Ascending aorta (tissue), 1 donor: ENCODE results near the genes DNLZ and CARD9.

GRCh38 chr9:134545594-134546268 is 95.9 kb upstream of the COL5A1 start:
- PRO-cap = bidirectional peak, plus-strand start at chr9:134546154, minus-strand start at chr9:134545872

DNA sequence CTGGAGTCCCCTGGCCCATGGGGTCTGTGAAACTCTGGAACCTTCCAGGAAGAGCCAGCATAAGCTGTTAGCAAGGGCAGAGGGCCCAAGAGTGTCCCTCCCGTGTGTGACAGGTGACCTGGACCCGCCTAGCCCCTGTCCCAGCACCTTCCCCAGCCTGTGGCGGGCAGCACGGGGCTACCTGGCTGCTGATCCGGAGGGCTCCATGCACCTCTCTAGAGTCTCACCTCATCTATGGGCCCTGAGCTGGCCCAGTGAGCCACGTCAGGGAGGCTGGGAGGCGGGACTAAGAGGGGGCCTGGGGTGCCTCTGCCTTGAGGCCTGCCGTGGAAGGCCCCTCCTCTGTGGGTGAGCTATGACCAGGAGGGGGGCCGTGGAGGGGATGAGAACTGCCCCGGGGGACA is 65.2 kb downstream of the COL5A1 start:
- PRO-cap = no peak

- PRO-cap = no peak
Measured at GRCh38 chr9:134765973-134766263, 114.7 kb upstream of the FCN2 start.

DNA sequence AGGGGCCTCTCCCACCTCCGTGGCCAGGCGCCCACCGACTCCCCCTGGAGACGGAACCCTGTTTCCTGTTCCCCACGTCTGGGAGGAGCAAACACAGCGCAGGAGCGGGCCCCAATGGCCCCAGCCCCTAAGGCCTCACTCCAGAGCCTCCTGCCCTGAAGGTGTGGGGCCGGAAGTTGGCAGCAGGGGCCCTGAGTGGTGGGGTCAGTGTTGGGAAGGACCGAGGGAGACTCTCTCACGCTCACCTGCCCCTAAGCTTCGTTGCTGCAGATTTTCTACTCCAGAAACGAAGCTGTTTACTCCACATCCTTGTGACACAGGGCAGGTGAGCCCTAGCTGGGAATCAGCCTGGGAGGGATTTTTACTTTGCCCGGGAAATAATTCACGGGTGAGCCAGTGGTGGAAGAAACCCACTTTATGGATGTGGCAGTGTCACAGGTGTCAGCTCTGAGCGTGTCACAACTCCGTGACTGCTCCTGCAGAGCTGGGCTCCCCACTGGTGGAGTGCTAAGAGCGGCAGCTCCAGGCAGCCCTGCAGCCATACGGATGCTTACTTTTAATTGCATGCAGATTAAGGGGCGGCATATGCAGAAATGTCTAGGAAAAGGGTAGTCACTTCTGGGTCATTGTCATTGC is 77.5 kb upstream of the OLFM1 start:
- PRO-cap = no peak

DNA sequence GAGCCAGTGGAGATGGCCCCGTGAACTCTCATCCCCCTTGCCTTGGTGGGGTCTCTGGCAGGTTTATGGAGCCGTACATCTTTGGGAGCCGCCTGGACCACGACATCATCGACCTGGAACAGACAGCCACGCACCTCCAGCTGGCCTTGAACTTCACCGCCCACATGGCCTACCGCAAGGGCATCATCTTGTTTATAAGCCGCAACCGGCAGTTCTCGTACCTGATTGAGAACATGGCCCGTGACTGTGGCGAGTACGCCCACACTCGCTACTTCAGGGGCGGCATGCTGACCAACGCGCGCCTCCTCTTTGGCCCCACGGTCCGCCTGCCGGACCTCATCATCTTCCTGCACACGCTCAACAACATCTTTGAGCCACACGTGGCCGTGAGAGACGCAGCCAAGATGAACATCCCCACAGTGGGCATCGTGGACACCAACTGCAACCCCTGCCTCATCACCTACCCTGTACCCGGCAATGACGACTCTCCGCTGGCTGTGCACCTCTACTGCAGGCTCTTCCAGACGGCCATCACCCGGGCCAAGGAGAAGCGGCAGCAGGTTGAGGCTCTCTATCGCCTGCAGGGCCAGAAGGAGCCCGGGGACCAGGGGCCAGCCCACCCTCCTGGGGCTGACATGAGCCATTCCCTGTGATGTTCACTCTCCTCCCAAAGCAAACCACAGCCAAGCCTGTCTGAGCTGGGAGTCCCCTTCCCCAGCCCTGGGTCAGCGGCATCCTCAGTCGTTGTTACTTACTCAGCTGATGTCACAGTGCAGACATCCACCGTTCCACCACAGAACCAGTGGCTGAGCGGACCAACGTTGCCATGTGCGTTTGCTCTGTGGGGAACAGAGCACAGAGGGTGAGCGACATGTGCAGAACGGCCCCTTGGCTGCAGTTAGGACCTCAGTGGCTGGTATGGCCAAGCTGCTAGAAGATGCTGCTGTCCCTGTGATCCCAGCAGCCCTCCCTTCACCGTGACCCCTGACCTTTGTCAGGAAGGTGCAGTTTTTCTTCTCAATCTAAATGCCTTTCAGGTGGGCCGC is 3.3 kb downstream of the MRPS2 start:
- PRO-cap = no peak

- PRO-cap = no peak
Measured at GRCh38 chr9:135822689-135823215, 84.6 kb downstream of the CAMSAP1 start.

DNA sequence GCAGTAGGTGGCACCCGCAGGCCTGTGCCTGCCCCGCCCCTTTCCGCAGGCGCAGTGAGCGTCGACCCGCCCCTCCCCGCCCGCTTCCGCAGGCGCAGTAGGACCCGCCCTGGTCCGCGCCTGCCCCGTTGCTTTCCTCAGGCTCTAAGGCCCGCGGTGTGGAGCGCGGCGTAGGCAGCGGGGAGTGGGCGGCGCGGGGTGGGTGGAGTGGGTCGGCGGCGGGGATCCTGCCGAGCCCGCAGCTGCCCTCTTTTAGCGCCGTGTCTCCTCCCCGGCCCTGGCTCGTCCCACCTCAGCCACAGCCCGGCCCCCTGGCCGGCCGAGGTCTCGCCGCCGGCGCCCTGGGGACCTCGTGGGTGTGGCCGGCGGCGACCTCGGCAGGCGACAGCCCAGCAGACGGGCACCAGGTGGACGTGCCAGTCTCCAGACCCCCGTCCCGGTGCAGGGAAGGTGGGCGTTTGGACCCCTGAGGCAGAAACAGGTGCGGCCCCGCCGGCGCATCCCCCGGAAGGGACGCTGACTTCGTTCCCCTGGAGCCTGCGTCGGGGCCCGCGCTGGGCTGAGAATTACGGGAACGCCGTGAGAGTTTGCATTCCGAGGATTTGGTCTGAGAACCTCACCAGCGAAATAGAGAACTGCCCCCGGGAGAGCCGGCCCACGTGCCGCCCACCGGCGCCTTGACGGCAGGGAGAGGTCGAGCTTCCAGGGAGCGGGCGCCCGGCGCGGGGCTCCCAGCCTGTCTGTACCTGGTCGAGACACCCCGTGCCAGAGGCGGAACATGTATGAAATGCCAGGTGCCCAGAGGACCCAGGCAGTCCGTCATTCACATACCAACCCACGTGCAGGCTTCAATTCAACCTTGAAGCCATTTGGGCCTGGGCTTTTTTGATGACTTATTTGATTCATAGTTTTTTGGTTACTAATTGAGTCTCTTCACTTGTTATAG is 633 bp upstream of the CAMSAP1 start:
- PRO-cap = bidirectional peak, plus-strand start at position 147 of the sequence, minus-strand start outside the sequence

DNA sequence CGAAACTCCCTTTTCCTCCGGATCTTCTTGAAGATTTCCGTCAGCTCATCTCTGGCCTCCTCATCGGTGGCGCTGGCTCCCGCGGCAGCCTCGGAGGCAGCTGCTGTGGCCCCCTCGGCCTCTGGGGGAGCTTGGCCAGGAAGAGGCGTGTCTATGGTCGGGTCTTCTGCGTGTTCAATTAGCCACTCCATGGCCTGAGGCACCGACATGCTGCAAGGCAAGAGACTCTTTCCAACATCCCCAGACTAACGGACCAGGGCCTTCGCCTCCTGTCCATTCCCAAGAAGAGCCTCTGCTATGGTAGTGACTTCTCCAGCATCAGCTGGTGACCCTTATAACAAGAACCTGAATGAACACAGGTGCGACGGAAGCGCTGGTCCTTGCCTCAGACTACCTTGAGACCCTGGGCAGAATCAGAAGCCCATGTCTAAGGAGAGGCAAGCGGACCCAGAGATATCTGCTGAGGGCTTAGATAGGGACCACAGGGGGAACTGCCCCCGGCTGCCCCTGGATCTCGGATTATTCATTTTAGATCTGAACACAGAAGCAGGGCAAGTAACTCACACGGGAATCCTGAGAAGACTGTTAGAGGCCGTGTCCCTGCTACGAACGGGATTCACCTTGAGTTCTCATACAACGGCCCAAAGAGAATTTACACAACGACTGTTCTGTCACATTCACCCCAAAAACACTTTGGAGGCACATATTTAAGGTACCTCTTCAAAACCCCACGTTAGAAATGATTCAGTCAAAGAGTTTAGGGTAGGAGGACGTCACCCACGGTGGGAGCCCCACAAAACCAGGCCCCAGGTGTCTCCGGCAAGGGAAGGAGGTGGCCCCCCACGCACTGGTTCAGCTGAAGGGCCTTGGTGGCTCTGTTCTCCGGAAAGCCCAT is 15.9 kb downstream of the UBAC1 start:
- PRO-cap = no peak

- PRO-cap = no peak
Measured at GRCh38 chr9:135980951-135981236, 19.7 kb upstream of the UBAC1 start.

DNA sequence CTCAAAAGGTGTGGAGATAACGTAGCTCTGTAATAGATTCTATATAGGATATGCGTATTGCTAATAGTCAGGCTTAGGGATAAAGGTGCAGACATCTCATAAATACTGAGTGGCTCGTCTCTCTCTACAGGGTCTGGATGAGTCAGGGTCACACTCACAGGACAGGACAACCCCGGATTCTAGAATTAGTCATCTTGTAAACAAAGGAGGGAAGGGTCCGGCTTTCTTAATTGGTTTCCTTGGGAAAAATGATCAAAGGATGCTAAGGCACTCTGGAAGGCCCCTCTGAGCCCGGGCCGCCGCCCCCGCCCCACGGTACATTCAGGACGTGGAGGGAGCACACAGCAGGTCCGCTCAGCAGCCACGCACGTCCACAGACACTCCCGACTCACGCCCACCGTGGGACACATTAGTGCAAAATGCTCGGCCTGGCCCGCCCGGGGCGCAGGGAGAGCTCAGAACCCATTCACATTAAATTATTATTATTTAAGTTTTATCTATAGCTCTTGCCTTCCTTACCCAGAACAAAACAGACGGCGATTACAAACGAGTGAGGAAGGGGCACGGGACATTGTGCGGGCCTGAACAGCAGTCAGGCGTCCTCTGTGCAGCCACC is 47.3 kb upstream of the UBAC1 start:
- PRO-cap = no peak

- PRO-cap = no peak
Measured at GRCh38 chr9:136023769-136024571, 62.8 kb upstream of the UBAC1 start.

- PRO-cap = no peak
Measured at GRCh38 chr9:136118036-136118743, 485 bp downstream of the TMEM250 start.

- PRO-cap = unidirectional peak, minus-strand start at chr9:136363766
Measured at GRCh38 chr9:136363539-136364272, at the start of gene DNLZ. TSS of gene DNLZ (minus strand) at chr9:136363744.

GRCh38 chr9:136373537-136374016 is at the start of gene CARD9:
TSS of gene CARD9 (minus strand) at chr9:136373669.
- PRO-cap = no peak

DNA sequence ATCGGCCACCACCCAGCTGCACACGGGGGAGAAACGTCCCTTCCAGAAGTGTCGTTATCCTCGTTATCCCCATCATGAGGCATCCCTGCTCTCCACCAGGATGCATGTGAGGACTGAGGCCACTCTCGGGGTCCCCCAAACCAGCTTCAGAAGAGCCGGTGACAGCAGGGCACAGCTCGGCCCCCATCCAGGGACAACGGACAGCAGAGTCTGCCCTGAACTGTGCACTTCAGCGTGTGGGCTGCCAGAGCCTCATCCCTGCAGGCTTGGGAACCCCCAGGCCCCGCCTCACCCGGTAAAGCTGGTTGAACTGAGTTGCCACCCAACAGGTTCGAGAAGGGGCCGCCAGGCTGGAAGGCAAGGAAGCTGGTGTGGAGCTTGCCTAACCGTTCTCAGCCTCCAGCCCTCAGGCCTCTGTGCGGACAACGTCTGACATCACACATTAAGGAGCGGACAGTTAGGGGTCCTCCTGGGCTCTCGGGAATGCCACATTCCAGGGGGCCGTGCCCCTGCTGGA is 742 bp upstream of the CARD9 start:
- PRO-cap = no peak

- PRO-cap = no peak
Measured at GRCh38 chr9:136398997-136399995, 674 bp downstream of the SNAPC4 start.

DNA sequence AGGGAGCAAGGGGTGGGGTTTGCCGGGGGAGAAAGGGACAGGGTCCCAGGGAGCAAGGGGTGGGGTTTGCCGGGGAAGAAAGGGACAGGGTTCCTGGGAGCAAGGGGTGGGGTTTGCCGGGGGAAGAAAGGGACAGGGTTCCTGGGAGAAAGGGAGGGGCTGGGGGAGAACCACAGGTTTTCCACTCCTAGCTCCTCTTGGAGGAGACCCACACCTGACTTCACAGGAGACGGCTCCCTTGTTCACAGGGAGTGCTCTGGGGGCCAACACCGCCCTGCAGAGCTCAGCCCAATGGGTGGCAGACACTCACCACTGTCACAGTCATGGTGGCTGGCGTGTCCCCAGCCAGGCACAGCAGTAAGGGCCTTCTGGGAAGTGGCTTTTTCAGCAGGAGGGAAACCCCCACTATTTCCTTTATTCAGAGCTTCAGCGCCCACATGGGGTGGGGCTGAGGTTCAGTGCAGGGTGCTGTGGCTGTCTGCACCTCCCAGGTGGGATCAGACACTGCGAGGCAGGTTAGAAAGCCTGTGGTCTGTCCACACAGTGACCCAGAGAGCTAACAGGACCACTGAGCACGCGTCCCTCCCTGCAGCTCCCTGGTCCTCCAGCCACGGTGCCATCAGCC is 3.5 kb upstream of the SNAPC4 start:
- PRO-cap = no peak

DNA sequence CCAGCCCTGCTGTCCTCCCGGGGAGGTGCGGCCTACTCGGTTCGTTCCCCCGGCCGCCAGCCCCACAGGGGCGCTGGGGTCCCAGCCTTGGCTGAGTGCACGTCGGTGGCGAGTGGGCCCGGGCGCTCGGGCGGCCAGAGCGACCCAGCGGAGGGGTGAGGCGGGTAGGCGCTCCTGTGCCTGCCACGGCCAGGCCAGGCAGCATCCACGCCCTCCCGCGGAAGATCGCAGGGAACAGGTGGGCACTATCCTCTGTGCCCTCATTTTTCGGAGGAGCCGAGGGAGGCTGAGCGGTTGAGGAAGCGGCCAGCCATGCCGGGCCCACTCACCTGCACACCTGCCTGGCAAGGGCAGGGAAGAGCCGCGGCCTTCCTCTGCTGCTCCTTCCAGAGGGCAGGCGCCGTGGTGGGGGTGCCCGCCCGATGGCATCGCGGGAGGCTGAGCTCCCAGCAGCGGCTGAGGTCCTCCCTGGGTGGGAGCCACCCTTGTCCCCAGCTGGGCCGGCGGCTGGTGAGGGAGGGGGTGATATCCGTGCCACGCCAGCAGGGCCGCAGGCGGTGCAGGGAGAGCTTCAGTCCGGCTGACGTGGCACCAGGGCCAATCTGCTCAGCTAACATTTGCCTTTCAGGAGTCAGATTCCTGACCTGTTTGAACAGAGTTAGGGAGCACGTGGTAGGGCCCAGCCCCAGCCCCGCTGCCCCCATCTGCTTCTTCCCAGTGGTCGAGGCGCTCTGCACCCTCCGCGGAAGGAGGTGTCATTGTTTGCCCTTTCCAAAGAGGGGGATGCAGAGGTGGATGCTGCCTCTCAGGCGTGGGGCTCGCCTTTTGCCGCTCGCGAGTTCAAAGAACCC is 1.5 kb upstream of the SEC16A start:
- PRO-cap = no peak

GRCh38 chr9:136485543-136486112 is 2.8 kb upstream of the SEC16A start:
- PRO-cap = no peak

DNA sequence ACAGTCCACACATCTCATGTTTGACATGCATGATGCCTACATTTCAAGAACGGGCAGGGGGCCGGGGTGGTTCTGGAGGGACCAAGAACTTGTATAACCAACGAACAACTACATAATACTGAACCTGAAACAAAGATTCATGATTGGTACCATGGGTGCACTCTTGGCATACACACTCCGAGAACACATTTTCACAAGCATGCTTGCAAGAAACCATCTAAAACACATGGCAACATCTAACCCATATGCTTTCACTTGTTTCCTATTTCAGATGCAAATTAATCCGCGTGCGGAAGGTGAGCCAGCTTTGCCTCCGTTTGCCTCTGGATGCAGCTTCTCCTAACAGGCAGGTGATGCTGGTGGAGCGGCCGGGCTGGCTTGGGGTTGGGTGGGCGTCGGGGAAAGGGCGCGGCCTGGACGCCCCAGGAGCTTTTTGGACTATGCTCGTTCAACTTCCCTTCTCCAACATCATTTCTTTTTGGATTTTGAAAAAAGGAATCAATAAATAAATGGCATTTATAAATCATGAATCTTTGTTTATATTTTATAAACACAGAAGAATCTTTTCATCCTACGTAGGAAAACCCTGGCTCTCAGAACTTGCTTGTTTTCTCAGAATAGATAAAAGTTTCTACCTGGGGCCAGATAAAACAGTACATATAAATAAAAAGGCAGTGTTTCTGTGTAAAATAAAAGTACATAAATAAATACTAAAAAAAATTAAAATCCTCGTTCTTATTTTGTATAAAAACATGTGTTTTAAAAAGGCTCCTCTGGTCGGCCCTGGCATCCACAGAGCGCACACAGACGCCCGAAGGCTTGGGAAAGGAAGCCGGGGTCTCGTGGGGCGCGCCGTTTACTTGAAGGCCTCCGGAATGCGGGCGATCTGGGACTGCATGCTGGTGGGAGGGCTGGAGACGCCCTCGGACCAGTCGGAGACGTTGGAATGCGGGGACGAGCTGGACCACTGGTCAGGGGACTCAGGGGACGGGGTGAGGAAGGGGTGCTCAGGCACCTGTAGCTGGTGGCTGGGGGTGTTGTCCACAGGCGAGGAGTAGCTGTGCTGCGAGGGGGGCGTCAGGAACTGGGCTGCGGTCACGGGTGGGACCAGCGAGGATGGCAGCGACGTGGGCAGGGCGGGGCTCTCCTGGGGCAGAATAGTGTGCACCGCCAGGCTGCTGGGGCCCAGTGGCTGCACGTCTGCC is 12.8 kb upstream of the SEC16A start:
- PRO-cap = no peak